Umbilical cord (tissue), 2 donors: ENCODE results near the gene DAP.

- RAMPAGE, long total RNA = no peak
Measured at GRCh38 chr5:9720731-9721214, 90.6 kb upstream of the TAS2R1 start.

GRCh38 chr5:10254586-10254997, 4.5 kb downstream of the CCT5 start:
- RAMPAGE, long total RNA = no peak

GRCh38 chr5:10352536-10353411, 721 bp upstream of the MARCHF6 start:
- RAMPAGE, long total RNA = no peak

DNA sequence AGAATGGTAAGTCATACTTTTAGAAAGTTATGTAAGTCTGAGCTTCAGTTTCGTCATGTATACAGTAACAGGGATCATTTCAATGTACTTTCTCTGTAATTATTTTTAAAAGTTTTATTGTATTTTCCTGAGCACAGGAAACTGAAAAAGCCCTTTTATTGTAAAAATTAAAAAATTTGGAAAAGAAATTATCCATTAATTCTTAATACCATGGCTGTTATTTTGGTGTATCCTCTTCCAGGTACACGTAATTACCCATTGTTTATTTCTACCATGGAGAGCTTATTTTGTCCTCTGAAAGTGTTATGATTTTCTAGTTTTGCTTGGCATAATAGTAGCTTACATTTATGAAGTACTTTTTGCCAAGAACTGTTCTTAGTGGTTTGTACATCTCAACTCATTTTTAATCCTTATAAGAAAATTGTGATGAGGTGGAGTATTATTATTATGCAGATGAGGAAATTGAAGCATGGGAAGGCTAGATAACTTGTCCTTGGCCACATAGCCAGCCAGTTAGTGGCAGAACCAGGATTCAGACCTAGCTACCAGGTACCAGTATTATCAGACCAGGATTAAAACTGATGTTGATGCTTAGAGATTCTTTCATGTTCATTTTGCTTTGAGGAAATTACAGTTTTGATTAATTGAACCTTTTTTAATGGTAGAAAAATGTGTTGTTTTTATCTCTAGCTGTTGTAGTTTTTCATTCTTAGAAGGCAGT, 24.6 kb downstream of the MARCHF6 start:
- RAMPAGE, long total RNA = no peak

- RAMPAGE, long total RNA = no peak
Measured at GRCh38 chr5:10421157-10422402, 20.1 kb upstream of the ROPN1L start.

GRCh38 chr5:10423002-10423635, 18.6 kb upstream of the ROPN1L start:
- RAMPAGE, long total RNA = no peak

- RAMPAGE, long total RNA = no peak
Measured at GRCh38 chr5:10610861-10611796, 47.3 kb downstream of the ANKRD33B start.

DNA sequence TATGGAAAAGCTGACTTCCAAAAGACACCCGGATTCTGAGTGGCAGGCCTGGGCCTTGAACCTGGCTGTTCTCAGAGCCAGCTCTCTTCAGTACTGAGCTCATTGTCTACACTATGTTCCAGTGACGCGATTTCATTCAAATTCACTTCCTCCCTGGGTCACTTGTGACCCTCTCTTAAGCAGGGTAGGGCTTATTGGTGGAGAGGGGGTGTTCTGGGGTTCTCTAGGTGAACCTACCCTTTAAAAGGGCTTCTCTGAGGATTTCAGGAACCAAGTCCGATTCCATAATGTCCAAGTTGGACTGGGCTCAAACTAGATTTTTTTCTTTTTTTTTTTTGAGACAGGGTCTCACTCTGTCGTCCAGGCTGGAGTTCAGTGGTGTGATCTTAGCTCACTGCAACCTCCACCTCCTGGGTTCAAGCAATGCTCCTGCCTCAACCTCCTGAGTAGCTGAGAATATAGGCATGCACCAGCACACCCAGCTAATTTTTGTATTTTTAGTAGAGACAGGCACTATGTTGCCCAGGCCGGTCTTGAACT, 70.3 kb downstream of the ANKRD33B start:
- RAMPAGE, long total RNA = no peak

DNA sequence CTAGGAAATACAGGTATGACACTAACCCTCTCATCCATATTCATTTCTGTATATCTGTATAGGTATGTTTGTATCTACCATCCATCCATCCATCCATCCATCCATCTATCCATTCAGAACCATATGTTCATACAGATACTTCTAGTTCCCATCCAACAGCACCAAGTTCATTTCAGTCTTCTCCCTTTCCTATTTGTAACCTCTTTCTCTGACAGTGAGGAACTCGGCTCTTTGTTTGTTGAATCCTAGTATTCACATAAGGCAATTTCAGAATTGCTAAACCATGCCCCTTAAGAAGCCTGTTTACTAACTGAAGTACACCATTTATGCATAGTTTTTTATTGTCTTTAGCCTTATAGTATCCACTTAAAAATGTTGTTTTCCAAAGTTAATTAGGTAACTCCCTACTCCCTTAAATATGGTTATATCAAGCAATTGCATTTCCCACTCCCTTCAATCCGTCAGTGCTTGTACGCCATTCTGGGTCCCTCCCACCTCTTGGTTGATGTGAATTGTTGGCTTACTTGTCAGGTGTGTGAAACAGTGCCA, 18.1 kb downstream of the DAP start:
- RAMPAGE, long total RNA = no peak

DNA sequence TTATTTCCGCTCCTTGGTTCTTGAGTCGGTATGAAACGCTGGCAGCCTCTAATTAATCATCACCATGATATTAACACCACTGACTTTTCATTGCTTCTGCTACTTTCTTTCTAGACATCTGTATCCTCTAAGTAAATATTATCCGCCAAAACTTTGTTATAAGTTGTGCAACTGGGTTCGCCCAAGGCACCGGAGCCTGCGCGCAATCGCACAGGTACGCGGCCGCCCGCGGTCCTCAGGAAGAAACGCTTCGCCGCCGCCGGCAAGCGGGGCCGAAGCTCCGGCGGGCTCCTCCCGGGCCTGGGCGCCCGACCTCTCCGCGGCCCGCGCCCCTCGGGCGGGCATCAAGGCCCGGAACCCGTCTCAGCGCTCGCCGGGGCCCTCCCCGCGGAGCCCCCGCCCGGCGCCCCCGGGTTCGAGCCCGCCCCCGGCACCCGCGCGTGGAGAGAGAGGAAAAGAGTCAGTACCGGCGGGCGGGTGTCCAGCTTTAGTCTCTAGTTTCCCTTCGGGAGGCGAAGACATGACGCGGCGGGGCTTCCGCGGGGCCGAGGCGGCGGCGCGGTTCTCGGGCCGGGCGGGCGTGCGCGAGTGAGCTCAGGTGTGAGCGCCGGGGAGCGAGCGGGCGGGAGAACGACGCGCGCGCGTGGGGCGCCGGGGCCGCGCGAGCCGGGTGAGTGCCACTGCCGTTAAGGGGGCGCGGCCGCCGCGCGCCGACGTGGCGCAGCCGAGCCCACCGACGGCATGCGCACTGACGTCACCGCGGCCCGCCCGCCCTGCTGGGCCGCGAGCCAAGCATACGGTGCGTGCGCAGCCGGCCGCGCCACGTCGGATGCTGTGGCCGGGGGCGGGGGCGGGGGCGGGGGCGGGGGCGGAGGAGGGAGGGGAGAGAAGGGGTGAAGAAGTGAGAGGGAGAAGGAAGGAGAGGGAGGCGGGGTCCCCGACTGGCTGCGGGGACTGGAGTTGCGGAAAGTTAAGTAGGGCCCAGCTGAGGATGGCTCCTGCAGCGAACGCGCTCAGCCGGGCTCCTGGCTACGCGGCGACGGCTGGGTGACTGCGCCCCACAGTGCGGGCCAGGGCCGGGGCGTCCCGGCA, at the start of gene DAP:
TSS of gene DAP (minus strand) at position 688 of the 1,092 bp plus-strand sequence.
- RAMPAGE, long total RNA = no peak

DNA sequence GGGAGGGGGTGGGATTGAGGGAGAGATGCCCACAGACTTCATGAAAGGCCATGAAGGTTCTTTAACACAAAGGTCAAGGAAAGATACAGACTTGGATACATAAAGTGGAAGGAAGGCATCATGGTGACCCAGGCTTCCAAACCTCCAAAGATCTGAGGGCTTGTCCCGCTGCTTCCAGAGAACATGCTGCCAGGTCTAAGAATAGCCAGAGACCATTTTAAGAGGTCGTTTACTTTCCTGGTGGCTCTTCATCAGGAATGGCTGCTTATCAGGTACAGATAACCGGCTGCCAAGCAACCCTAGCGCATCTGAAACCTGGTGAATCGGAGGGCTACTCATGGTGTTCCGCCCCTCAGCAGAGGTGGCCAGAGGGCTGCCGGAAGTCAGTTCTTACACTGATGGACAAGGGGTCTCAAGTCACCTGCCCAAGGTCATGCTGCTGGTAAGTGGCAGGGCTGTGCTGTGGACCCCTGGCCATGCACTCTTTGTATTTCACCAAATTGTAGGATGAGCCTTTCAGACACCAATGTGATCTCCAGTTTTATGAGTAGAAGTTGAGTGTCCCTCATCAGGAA, 251.3 kb upstream of the DAP start:
- RAMPAGE, long total RNA = no peak

DNA sequence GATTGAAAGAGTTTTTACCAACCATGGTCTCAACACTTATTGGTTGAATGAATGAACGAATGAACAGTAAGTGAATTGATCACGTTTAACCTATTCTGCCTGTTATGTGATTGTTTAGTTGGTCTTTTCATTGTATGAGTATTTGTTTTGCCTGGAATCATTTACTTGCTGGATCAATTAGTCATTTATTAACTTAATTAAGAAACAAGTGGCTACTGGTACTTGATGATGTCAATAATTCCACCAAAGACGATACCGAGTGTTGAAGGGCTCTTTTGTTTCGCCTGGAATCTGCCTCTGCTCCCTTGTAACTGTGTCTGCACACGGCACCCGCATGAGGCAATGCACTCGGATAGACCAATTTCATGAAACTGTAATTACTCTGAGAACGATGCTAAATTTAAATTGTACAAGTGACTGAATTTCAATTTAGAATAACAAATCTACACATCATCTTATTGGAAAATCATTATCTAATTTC, 143.4 kb downstream of the CTNND2 start:
- RAMPAGE, long total RNA = no peak

DNA sequence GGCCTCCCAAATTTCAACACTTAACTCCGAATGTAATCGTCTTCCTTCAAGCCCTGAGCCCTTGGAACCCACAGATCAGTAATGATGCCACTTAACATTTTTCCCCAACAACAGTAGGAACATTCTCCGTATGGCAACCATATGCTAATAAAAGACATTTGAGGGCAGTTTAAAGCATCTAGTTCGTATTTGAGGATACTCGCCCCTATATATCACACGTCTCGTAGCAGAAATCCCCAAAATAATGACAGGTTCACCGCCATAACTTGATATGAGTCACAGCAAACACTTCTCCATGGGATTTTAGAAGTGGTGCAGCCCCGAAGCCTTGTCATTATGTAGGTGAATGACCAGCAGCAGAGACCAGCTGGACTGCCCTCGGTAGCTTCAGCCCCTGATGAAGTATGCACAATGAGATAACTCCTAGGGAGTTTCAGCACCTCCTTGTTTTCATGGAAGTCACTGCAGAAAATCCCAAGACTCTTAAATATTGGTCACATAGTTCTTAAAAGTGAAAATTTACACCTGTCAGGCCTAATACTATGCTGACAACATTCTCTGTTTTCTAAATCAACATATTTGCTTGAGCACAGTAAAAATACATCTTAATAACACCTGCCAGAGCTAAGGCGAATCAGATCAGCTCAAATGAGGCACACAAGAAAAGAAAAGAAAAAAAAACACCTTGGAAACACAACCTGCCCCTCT, 2.0 kb downstream of the CTNND2 start:
- RAMPAGE, long total RNA = no peak

DNA sequence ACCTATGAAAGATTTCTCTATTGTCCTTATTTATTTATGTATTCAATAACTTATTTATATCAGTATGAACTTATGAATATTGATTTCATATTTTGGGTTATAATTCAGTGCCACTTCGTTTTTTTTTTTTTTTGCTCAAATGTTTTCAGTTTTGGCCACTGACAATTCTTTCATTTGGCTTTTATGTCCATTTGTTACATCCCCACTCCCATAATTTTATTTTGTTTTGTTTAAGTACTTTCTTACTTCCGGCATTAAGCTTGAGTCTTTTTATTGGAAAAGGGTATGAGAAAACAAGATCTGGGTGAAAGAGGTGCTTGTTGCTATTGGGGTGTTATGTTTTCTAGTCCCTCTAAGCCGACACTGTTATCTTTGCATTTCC, 620.6 kb upstream of the CTNND2 start:
- RAMPAGE, long total RNA = no peak

GRCh38 chr5:12573717-12574299, 669.6 kb upstream of the CTNND2 start:
- RAMPAGE, long total RNA = no peak

- RAMPAGE, long total RNA = no peak
Measured at GRCh38 chr5:12625818-12626210, 721.6 kb upstream of the CTNND2 start.

- RAMPAGE, long total RNA = no peak
Measured at GRCh38 chr5:14035784-14036534, 91.5 kb upstream of the DNAH5 start.

DNA sequence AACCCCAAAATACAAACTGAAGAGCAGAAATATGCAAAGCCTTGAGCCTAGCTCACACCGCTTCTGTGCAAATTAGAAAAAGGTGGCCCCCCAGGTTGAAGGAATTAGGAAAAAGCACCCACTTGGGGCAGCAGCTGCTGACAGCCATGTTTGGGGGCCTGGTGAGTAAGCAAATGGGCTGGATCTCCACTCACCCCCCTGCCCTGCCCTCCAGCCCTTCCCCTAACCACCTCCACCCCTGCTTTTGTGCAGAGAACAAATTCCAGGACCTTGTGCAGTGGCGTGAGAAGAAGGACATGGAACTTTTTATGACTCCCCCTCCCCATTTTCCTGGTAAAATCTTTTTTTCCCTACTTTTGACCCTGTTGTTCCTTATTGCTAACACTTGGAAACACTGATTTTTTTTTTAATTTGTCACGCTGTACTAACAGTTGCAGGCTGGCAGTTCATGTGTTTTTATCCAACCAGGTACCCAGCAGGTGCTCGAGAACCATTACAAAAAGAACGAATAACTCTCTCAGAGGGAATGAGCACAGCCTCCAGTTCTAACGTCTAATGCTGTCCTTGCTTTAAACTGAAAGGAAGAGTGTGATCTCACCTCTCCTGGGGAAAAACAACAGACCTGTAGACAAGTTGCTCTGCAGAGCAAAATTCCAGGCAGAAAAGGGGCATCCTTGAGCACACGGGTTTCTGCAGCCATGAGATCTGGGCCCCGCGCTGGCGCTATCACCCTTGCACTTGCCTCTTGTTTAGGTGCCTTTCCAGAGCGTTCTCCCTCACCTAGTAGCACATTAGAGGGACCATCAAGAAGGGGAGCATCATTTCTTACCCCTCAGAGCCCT, 92.3 kb upstream of the DNAH5 start:
- RAMPAGE, long total RNA = no peak

- RAMPAGE, long total RNA = no peak
Measured at GRCh38 chr5:14143664-14144382, 681 bp downstream of the TRIO start.

- RAMPAGE, long total RNA = no peak
Measured at GRCh38 chr5:14144383-14144537, 1.1 kb downstream of the TRIO start.